Epithelial cell of esophagus (primary cell): ENCODE measurements around a stretch of chr3.

DNA sequence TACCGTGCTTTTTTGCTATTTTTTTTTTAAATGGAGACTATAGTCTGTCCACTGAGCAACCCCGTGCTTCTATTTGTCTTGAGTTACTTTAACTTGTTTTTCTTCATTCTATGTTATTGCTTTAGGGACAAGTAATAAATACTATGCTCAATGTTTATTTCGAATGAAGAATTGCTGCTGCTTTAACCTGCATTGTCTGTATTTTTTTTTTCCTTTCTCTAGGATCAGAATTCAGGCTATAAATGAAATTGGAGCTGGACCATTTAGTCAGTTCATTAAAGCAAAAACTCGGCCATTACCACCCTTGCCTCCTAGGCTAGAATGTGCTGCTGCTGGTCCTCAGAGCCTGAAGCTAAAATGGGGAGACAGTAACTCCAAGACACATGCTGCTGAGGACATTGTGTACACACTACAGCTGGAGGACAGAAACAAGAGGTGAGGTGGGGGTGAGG lies 85.8 kb downstream of the GHSR start:
- RRBS = no CpG with 5 or more reads among the region's 4 CpGs

DNA sequence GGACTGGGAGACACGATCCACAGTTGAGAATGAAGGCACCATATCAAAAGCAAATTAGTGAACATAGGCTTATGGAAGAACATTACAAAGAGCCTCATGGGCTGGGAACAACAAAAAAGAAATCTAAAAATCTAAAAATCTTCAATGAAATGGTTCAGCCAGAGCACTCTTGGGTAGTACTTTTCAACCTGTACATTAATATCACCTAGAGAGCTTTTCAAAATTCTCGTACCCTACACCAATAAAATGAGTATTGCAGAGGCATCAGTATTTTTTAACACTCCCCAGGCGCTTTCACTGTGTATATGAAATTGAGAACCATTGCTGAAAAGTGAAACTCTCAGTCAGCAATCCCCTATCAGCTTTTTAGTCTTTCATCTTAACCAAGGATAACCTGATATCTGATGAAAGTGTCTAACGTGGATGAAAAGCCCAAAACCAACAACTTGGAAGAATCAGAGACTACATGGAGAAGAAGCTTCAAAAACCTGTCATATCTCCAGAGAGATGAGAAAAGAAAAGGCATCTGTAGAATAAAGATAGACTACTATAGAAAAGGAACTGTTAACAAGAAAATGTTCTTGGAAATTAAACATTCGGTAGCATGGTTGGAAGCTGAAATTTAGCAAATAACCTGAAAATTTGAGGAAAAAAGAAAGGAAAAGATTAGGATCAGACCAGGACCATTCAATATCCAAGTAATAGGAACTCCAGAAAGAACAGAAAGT lies 45.8 kb downstream of the GHSR start:
- RRBS = no CpG with 5 or more reads among the region's 5 CpGs

DNA sequence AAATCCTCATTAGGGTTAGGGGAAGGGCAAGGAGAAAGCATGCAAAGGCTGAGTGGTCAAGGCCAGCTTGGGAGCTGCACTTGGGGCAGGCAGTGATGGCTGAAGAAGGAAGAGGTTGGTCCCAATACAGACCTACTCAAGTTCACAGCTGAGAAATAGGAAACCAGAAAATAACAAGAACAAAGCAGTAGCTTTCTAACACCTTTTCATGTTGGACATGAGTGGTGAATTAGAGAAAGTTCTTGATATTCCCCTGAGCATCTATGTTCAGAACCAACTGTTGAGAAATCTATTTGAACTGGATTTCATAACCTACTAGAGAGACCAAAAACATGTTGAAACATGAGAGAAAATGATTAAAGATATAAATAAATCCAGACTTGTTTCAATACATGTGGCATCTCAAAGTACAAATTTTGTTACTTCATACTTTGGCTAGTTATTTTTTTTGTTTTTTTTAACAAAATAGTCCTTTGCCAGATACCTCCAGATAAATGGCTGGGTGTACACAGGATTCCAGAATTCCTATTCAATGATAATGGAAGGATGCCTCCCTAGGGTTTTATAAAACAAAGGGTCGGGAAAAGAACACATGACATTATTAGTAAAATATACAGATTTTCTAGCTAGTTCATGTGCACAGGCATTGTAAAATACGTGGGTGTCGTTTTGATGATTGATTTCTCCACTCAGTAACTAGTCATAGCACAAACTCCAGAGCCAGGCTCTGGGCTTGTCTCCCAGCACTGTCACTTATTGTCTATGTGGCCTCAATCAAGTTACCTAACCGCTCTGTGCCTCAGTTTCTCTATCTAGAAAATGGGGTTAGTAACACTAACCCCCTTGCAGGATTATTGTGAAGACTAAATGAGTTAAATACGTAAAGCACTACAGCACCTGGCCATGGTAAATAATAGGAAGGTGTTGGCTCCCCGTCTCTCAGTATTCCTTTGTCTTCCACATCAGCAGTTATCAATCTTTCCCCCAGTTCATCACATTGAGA lies 34.5 kb upstream of the TNFSF10 start:
- RRBS = no CpG with 5 or more reads among the region's 6 CpGs

GRCh38 chr3:172592121-172592692 lies 69.0 kb upstream of the TNFSF10 start:
- RRBS = no CpG with 5 or more reads among the region's 10 CpGs

GRCh38 chr3:172595328-172595840 lies 72.2 kb upstream of the TNFSF10 start:
- RRBS = 35% methylated on average over 2 of the region's 3 CpGs

- RRBS = no CpG with 5 or more reads among the region's 4 CpGs
Measured at GRCh38 chr3:172635606-172636236, 75.1 kb downstream of the NCEH1 start.

DNA sequence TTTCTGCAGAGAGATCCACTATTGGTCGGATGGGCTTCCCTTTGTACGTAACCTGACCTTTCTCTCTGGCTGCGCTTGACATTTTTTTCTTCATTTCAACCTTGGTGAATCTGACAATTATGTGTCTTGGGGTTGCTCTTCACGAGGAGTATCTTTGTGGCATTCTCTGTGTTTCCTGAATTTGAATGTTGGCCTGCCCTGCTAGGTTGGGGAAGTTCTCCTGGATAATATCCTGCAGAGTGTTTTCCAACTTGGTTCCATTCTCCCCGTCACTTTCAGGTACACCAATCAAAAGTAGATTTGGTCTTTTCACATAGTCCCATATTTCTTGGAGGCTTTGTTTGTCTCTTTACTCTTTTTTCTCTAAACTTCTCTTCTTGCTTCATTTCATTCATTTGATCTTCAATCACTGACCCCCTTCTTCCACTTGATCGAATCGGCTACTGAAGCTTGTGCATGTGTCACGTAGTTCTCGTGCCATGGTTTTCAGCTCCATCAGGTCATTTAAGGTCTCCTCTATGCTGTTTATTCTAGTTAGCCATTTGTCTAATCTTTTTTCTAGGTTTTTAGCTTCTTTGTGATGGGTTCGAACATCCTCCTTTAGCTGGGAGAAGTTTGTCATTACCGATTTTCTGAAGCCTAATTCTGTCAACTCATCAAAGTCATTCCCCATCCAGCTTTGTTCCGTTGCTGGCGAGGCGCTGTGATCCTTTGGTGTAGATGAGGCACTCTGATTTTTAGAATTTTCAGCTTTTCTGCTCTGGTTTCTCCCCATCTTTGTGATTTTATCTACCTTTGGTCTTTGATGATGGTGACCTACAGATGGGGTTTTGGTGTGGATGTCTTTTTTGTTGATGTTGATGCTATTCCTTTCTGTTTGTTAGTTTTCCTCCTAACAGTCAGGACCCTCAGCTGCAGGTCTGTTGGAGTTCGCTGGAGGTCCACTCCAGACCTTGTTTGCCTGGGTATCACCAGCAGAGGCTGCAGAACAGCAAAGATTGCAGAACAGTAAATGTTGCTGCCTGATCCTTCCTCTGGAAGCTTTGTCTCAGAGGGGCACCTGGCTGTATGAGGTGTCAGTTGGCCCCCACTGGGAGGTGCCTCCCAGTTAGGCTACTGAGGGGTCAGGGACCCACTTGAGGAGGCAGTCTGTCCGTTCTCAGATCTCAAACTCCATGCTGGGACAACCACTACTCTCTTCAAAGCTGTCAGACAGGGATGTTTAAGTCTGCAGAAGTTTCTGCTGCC lies 46.1 kb downstream of the NCEH1 start:
- RRBS = no CpG with 5 or more reads among the region's 16 CpGs

DNA sequence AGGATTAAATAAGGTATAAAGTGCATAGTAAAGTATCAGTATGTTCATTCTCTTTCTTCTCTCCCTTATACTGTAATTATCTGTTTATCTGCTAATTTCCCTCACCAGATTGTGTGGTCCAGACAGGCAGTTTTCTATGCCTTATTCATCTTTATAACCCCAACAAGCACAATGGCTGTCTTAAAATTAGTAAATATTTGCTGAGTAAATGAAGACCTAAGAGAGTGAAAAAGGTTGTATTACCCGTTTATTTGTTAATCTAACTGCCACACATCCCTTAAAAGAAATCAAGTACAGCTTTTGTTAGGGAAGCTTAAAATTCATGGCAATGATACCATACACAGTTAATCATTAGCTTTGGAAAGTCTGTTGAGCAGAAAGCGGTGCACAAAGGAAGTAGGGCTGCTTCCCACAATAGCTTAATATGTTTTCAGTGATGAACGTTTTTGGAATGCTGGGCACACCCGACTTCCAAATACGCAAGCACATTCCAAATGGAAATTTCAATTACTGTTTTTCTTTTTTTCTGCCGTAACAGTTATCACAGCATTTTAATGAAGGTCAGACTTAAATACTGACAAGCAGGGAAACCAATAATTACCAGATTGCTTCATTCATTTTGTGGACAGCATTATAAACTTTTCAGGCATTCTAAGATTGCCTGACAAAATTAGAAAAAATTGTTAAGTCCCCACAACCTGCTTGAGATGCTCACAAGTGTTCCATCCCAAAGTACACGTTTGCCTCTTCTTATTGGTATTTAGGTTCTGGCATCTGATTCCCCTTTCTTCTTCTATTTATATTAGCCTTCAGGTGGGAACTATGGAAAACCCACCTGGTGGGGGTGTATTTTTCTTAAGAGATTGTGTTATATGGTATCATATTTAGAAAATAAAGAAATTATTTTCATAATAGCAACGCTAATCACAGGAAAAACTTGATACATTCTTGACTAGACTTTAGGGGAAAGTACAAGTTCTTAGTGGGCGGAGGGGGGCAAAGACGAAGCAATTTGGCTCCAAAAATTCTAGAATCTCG lies 1.2 kb upstream of the ECT2 start:
- RRBS = no CpG with 5 or more reads among the region's 11 CpGs

GRCh38 chr3:172760072-172760363 lies 9.5 kb downstream of the ECT2 start:
- RRBS = no CpG with 5 or more reads among the region's 1 CpG

DNA sequence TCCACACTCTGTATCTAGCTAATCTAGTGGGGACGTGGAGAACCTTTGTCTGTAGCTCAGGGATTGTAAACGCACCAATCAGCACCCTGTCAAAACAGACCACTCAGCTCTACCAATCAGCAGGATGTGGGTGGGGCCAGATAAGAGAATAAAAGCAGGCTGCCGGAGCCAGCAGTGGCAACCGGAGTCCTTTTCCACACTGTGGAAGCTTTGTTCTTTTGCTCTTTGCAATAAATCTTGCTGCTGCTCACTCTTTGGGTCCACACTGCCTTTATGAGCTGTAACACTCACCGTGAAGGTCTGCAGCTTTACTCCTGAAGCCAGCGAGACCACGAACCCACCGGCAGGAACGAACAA lies 116.8 kb downstream of the ECT2 start:
- RRBS = no CpG with 5 or more reads among the region's 9 CpGs

DNA sequence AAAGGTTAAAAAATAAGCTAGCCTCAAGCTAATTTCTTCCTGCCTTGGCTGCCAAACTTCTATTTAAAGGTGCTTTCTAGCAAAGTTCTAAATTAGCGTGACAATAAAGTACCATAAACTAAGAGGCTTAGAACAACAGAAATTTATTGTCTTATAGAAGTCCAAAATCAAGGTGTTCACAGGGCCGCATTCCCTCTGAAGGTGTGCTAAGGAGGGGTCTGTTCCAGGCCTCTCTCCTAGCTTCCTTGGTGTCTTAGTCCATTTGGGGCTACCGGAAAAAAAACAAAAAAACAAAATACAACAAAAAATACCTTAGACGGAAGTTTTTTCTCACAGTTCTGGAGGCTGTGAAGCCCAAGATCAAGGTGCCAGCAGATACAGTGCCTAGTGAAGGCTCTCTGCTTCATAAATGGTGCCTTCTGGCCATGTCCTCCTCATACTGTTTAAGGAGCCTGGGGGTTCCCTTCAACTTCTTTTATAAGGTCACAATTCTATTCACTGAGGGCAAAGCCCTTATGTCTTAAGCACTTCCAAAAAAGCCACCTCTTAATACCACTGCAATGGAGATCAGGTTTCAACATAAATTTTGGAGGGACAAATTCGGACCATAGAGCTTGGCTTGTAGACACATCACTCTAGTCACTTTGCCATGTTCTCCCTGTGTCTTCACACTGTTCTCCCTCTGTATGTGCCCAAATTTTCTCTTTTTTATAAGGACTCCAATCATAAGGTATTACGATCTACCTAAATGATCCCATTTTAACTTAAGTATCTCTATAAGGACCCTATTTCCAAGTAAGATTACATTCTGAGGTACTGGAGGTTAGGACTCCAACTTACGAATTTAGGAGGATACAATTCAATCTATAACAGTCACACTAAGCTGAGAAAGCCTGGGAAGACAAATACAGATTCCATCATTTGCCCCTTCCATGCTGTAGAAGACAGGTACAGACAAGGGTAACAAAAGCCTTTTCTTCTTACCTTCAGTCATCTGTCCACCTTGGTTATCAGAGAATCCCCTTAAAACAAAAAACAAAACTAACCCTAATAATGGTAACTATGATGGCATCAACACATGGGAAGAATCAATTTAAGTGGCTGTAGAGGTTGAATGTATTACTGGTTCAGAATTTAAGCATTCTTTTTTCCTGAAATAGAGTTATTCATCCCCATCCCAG lies 121.2 kb downstream of the TBL1XR1 start:
- RRBS = no CpG with 5 or more reads among the region's 7 CpGs

GRCh38 chr3:177166496-177167103 lies 30.7 kb downstream of the TBL1XR1 start:
- RRBS = no CpG with 5 or more reads among the region's 4 CpGs

- RRBS = no CpG with 5 or more reads among the region's 3 CpGs
Measured at GRCh38 chr3:177279057-177279474, 81.8 kb upstream of the TBL1XR1 start.

- RRBS = no CpG with 5 or more reads among the region's 1 CpG
Measured at GRCh38 chr3:177464380-177464582, 267.0 kb upstream of the TBL1XR1 start.

GRCh38 chr3:177589762-177590587 lies 392.7 kb upstream of the TBL1XR1 start:
- RRBS = no CpG with 5 or more reads among the region's 9 CpGs

GRCh38 chr3:177816479-177817361 lies 619.4 kb upstream of the TBL1XR1 start:
- RRBS = no CpG with 5 or more reads among the region's 8 CpGs

DNA sequence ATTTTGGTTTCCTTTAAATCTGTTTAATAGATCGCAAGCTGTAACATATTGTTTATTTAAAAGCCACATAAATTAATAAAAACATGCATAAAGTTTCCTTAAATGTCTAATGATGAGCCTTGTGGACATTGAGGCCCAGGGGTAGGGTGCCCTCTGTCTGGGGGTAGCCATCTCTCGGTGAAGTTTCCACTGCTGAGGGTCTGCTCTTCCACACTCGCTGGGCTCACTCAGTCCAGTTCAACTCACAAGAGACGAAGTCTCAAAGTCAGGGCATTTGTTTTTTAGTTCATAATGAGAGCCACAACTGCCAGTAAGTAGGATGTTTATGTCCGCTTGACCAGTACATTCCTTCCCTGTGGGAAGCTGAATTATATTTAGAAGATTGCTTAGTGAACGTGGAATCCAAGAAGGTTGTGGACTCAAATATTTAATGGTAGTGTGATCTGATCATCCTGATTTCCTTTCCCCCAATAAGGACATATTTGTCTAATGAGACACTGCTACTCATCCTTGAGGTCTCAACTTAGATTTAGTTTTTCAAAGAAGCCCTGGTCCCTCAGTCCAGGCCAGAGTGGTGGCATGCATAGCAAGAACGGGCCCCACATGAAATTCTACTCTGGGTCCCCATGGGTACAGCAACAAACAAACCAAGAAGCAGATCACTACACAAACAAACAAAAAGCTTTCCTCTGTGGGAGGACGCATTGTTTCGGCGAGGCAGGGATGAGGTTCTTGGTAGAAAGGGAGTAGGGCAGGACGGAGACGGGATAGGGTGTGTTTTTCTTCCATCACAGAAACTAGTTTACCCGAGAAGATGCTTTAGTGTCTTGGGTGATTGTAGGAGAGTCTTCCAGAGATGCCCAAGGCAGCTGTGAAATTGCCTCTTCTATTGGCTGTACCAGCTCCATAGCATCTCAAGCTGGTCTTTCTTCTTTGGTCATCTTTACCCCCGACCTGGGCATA lies 60.8 kb downstream of the USP13 start:
- RRBS = no CpG with 5 or more reads among the region's 14 CpGs

DNA sequence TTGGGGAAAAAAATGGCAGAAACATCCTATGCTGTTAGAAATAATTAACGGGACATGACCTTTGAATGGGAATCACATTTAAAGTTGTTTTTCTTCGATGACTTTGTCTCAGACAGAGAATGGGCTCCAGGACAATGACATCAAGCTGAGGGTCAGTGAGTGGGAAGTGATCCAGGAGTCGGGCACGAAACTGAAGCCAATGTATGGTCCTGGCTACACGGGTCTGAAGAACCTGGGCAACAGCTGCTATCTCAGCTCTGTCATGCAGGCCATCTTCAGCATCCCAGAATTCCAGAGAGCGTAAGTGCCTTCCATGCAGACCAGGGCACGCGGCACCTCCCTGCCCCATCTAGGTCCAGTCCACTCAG lies 68.4 kb downstream of the USP13 start:
- RRBS = no CpG with 5 or more reads among the region's 8 CpGs

GRCh38 chr3:179734502-179735412 lies 81.9 kb downstream of the USP13 start:
- RRBS = no CpG with 5 or more reads among the region's 4 CpGs